HT1080 (cell line): ENCODE measurements around the genes IFI30 and SSBP4.

GRCh38 chr19:18119075-18120220 lies 21.9 kb downstream of the MAST3 start:
RAMPAGE:
- cytosol, long total RNA: no peak
- long total RNA: no peak
- nucleus, long total RNA: no peak

DNA sequence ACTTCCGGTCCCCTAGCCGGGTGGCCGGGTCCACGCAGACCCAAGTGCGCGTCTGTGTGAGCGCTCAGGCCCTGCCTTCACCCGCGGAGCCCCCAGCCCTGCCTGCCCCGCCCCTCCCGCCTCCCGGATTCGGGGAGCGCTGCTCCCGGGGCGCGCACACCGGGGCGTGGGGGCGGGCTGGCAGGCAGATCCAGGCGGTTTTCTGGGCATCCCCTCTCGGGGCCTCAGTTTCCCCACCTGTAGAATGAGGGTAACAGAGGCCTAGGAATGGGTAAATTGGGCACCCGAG lies 638 bp downstream of the PIK3R2 start:
RAMPAGE:
- cytosol, long total RNA: no peak
- long total RNA: no peak
- nucleus, long total RNA: no peak

GRCh38 chr19:18170679-18171521 lies 2.7 kb upstream of the IFI30 start:
RAMPAGE:
- cytosol, long total RNA: no peak
- long total RNA: no peak
- nucleus, long total RNA: no peak

RAMPAGE:
- cytosol, long total RNA: no peak
- long total RNA: no peak
- nucleus, long total RNA: no peak
These were observed at the start of gene IFI30 for GRCh38 chr19:18173277-18174382. Gene IFI30, plus strand, starts transcription at chr19:18173813.

DNA sequence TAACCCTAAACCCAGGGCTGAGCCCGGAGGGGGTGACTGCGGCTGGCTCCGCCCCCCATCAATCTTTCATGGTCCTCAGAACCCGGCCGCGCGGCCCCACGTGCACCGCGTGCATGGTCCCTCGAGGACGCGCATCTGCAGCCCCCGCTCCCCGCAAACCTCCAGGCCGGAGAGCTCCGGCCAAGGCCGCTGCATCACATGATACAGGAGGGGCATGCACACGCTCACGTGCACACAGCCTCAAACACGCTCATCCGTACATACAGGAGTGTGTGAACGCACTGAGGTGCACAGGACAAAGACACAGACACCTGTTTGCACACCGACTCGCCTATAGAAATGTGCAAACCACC lies 850 bp downstream of the RAB3A start:
RAMPAGE:
- cytosol, long total RNA: no peak
- long total RNA: no peak
- nucleus, long total RNA: no peak

GRCh38 chr19:18254963-18255140 lies 19.4 kb downstream of the IQCN start:
RAMPAGE:
- cytosol, long total RNA: no peak
- long total RNA: no peak
- nucleus, long total RNA: no peak

DNA sequence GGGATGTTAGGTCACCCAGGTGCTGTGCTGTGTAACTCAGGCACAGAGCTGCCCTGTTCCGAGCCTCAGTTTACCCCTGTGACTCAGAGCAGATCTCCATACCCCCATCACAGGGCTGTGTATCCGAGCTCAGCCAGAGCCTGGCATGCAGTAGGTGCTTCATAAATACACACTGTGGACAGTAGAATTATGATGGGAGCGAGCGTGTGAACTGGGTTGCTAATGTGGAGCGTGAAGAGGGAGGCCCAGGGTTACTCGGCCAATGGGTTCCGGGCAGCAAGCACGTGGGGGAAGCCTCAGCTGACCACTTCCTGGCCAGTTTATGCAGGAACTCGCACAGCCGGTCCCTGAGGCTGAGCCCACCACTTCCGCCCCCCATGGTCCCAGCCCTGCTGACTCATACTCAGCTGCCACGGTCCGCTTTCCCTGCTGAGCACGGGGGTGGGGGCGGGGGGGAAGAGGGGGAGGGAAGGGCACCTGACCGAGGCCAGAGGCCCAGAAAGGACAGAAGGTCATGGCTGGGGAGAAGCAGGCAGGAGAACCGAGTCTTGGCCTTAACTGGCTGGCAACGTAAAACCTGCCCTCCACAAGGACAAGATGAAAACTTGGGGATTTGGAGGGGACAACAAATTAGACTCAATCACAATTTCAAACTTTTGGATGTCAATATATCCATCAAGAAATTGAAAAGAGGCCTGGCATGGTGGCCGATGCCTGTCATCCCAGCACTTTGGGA lies 11.6 kb upstream of the GDF15 start:
RAMPAGE:
- cytosol, long total RNA: no peak
- long total RNA: no peak
- nucleus, long total RNA: no peak

RAMPAGE:
- cytosol, long total RNA: no peak
- long total RNA: no peak
- nucleus, long total RNA: no peak
These were observed 2.4 kb upstream of the SSBP4 start for GRCh38 chr19:18416811-18417271.

DNA sequence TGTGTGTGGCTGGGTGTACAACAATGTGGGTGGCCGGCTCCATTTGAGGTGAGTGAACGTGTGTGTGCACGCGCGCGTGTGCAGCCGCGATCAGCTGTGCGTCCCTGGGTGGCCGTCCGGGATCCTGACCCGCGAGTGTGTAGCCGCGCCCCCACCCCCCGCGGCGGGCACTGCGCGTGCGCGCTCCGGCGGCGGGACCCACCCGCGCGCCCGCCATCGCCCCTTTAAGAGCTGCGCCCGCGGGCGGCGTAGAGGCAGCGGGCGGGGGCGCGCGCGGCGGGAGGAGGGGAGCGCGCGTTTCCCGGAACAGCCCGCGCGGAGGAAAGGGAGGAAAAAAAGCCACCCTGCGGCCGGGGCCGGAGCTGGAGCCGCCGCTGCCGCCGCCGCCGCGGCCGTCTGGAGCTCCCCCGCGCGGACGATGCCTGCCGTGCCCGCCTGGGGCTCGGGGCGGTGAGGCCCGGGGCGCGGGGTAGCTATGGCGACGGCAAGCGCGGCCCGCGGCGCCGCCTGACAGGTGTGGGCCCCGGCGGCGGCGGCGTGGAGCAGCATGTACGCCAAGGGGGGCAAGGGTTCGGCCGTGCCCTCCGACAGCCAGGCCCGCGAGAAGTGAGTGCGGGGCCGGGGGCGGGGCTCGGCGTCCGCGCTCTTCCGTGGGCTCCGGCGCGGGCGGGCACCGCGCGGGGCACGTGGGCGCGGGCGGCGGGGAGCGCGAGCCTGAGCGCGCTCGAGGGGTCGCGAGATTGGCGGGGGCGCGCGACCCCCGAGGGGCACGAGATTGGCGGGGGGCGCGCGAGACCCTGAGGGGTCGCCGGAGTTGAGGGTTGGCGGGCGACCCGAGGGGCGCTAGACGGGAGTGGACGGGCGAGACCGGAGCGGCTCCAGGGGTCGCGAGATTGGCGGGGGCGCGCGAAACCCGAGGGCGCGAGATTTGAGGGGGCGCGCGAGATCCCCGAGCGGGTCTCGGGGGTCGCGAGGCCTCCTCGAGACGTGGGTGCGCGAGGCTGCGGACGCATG lies at the start of gene SSBP4:
SSBP4 (plus strand) TSS at position 297 of the 1,014 bp plus-strand sequence.
RAMPAGE:
- cytosol, long total RNA: no peak
- long total RNA: no peak
- nucleus, long total RNA: no peak

RAMPAGE:
- cytosol, long total RNA: no peak
- long total RNA: no peak
- nucleus, long total RNA: no peak
These were observed 4.5 kb downstream of the ISYNA1 start for GRCh38 chr19:18433068-18434126.

GRCh38 chr19:18479784-18480733 lies 41.8 kb downstream of the ELL start:
RAMPAGE:
- cytosol, long total RNA: no peak
- long total RNA: no peak
- nucleus, long total RNA: no peak

DNA sequence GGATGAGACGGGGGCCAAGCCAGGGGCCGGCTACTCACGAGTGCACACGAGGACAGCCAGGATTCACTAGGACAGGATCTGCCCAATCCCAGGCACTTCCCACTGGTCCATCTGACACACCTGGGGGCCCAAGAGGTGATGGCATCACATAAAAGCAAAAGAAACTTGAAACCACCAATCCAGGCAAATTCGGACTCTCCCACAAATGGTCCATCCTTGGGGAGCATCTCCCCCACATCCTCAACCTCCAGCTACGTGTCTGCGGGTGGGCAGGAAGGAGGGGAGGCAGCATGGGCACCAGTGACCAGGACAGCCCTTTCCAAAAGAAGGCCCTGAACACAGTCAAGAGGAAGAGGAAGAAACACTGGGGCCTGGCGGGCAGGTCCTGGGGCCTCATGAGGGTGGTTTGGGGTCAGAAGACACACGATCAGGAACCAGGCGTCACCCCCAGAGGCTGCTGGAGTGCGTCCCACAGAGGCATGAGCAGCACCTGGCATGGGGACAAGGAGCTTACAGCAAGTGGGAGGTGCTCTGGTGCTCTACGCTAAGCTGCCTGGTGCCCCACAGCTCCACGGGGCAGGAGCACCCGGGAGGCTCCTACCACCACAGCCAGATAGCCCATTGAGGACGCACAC lies 20.2 kb downstream of the ELL start:
RAMPAGE:
- cytosol, long total RNA: no peak
- long total RNA: no peak
- nucleus, long total RNA: no peak

RAMPAGE:
- cytosol, long total RNA: no peak
- long total RNA: no peak
- nucleus, long total RNA: no peak
These were observed 5.3 kb downstream of the FKBP8 start for GRCh38 chr19:18537956-18538671.

RAMPAGE:
- cytosol, long total RNA: no peak
- long total RNA: no peak
- nucleus, long total RNA: no peak
These were observed 5.8 kb downstream of the UBA52 start for GRCh38 chr19:18577472-18577930.

RAMPAGE:
- cytosol, long total RNA: no peak
- long total RNA: no peak
- nucleus, long total RNA: no peak
These were observed 7.5 kb upstream of the REX1BD start for GRCh38 chr19:18581117-18581479.

DNA sequence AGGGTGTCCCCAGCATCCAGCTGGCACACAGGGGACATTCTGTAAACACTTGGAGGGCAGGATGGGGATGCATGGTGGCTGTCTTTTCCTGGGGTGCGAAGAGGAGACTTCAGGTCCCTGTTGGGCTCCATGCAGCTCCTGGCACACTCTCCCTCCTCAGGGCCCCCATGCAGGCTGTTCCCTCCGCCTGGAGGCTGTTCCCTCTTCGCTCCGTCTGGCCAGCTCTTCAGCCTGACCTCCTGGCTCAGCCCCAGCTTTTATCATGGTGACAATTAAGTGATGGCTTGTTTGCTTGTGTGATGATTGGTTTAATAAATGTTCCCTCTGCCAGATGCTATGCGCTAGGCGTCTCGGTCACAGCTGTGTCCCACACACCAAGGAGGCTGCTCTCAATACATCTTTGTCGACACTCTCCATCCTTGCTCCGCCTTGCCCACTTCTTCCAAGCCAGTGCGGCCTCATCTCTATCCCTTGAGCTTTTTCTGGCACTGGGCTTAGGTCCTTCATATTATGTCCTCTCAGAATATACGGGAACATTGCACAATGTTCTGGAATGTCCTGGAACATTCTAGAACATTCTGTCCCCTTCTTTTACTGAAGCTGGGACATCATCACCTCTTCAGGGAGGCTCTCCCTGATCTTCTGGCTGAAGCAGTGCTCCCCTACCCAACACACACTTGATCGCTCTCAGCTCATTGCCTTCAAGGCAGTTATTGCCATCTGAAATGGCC lies 7.2 kb upstream of the KLHL26 start:
RAMPAGE:
- cytosol, long total RNA: no peak
- long total RNA: no peak
- nucleus, long total RNA: no peak

GRCh38 chr19:18637232-18637753 lies 465 bp downstream of the KLHL26 start:
RAMPAGE:
- cytosol, long total RNA: no peak
- long total RNA: no peak
- nucleus, long total RNA: no peak

DNA sequence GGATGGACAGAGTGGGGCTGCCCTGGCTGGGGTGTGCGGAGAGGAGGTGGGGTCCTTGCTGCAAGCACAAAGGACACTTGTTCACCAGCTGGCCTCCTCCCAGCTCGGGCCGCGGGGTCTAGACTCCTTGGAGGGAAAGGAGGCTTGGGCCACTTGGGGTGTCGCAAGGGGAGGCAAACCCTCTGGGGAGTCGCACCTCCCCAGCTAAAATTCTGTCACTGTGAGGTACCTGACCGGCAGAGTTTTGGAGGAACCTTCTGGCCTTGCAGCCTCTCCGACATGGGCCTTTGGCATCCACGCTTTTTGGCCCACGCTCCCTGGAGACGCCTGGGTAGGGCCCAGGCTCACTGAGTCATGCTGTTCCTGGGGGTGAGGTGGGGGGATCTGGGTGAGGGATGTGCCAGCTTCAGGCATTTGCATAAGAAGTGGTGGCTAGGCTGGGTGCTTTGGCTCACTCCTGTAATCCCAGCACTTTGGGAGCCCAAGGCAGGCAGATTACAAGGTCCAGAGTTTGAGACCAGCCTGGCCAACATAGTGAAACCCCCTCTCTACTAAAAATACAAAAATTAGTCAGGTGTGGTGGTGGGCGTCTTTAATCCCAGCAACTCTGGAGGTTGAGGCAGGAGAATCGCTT lies 8.4 kb downstream of the KLHL26 start:
RAMPAGE:
- cytosol, long total RNA: no peak
- long total RNA: no peak
- nucleus, long total RNA: no peak

GRCh38 chr19:18742871-18743212 lies 48.3 kb downstream of the COMP start:
RAMPAGE:
- cytosol, long total RNA: no peak
- long total RNA: no peak
- nucleus, long total RNA: no peak

DNA sequence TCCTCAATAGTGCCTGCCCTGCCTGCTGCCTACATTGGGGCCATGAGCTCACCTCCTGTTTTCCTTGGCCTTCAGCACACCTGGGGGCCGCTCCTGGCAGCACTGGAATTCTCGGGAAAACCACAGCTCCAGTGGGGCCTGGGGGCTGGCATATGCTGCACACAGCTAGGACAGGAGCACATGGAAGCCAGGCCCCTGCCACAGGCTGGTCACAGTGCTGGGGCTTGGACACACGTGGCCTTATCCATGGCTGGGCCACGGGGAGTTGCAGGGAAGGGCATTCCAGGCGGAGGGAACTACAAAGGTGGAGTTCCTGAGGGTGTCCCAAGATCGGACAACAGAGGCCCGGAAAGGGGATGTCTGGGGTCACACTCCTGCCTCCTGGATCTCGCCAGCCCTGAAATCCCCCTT lies 2.5 kb upstream of the COMP start:
RAMPAGE:
- cytosol, long total RNA: no peak
- long total RNA: no peak
- nucleus, long total RNA: no peak